Skeletal muscle tissue (tissue), 7 donors: ENCODE data around the genes NEK3, VPS36, HNRNPA1L2 and PRR20A.

DNA sequence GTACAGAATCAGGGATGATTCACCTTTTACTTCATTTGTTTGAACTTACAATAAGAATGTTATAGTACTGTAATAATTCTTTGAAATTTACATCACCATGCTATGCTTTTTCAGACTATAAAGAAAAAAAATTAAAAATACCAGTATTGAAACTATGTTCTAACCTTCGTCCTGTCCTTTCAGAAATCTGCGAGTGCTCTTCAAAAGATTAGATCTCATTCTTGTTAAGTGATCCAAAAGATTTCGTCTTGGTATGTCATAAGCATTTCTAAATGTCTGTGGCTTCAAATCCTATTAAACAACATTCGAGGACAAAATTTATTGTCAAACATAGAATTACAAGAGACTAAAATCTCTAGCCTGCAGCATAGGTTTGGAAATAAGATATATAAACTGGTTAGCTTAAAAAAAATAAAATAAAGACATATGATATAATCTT is 36.4 kb downstream of the SERPINE3 start:
- PRO-cap, 3 experiments: no peak in any of the 3 experiments
- RAMPAGE, long total RNA: no peak
- RRBS, 2 experiments: no CpG with 5 or more reads among the region's 4 CpGs

DNA sequence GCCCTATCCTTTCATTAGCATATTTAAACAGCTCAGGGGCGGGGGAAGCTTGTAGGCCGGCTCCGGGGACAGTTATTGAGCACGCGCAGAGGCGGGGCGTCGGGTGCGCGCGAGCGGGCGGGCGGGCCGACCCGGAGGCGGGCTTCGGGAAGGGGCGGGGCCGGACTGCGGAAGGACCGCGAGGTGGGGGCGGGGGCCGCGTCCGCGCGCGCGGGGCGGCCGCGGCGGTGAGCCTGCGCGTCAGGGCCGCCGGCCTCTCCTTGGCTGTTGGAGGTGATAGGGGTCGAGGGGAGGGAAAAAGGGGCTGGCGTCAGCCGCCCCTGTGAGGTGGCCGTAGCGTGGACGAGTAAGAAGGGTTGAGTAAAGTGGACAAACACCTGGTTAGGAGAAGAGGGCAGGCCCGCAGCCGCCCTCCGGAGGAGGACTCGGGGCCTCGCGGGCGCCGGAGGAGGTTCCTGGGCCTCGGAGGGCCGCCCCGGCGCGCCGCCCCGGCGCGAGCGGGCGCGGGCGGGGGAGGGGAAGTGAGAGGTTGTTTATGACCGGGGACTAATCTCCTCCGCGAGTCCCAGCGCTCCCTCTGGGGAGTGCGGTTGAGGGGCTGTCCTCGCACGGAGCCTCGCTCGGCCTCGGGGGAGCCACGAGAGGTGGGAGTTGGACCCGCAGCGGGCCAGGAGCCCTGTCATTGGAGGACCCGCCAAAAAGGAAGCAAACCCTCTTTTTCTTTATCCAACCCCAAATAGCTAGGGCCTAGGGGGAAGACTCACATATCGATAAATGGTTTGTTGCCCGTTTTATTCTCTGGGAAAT is 513 bp upstream of the INTS6 start:
- PRO-cap, 3 experiments: peak in 3 of 3 experiments; most common plus-strand start position 201 of the sequence (in 2); most common minus-strand start position 437 of the sequence (in 1)
- RAMPAGE, long total RNA: no peak
- RRBS, 2 experiments: 2 to 3% methylated on average over 35 of the region's 82 CpGs

GRCh38 chr13:51589550-51590147 is 5.4 kb downstream of the WDFY2 start:
- PRO-cap, 3 experiments: no peak in any of the 3 experiments
- RAMPAGE, long total RNA: no peak
- RRBS, 2 experiments: no CpG with 5 or more reads among the region's 3 CpGs

GRCh38 chr13:51646001-51646785 is 61.9 kb downstream of the WDFY2 start:
- PRO-cap, 3 experiments: no peak in any of the 3 experiments
- RAMPAGE, long total RNA: no peak
- RRBS, 2 experiments: no CpG with 5 or more reads among the region's 10 CpGs

GRCh38 chr13:51739524-51739956 is 64.4 kb downstream of the DHRS12 start:
- PRO-cap, 3 experiments: no peak in any of the 3 experiments
- RAMPAGE, long total RNA: no peak
- RRBS, 2 experiments: no CpG with 5 or more reads among the region's 5 CpGs

- PRO-cap, 3 experiments: peak in 3 of 3 experiments; most common plus-strand start chr13:52159016 (in 3)
- RAMPAGE, long total RNA: no peak
- RRBS, 2 experiments: no CpG with 5 or more reads among the region's 15 CpGs
These were observed 697 bp downstream of the NEK3 start for GRCh38 chr13:52158688-52159112.

GRCh38 chr13:52159113-52160067 is at the start of gene NEK3:
TSS of gene NEK3 (minus strand) at chr13:52159597.
- PRO-cap, 3 experiments: peak in 3 of 3 experiments; most common plus-strand start chr13:52159406 (in 1); most common minus-strand start chr13:52159561 (in 3)
- RAMPAGE, long total RNA: start-site peak on the minus strand at chr13:52159561-52159595, 12 and 10 reads in 2 replicates
- RRBS, 2 experiments: 1% methylated on average over 17 of the region's 78 CpGs

- PRO-cap, 3 experiments: peak in 3 of 3 experiments; most common plus-strand start chr13:52450135 (in 2); most common minus-strand start chr13:52450630 (in 3)
- RAMPAGE, long total RNA: start-site peak on the minus strand at chr13:52450604-52450637, 575 and 60 reads in 2 replicates
- RRBS, 2 experiments: 2% methylated on average over 34 to 46 of the region's 116 CpGs
These were observed at the start of gene VPS36 for GRCh38 chr13:52449813-52450999. TSS of gene VPS36 (minus strand) at chr13:52450634.

DNA sequence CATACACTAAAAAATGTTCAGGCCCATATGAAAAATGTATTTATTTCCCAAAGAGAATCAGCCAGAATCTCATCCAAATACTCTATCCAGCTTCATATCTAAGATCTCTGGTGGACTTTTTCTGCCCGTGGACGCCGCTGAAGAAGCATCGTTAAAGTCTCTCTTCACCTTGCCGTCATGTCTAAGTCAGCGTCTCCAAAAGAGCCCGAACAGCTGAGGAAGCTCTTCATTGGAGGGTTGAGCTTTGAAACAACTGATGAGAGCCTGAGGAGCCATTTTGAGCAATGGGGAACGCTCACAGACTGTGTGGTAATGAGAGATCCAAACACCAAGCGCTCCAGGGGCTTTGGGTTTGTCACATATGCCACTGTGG is at the start of gene HNRNPA1L2:
Gene HNRNPA1L2, plus strand, starts transcription at position 116 of the 373 bp plus-strand sequence.
- PRO-cap, 3 experiments: peak in 3 of 3 experiments; most common plus-strand start position 118 of the sequence (in 3)
- RAMPAGE, long total RNA: no peak
- RRBS, 2 experiments: no CpG with 5 or more reads among the region's 9 CpGs

DNA sequence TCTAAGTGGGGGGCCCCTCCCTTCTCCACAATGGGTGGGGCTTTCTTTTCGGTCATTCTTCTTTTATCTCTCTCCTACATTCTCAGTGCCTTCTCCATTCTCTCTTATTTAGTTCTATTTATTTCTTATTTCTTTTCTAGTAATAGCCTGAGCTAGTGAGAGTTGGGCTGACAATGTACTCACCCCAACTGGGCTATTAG is 331.4 kb downstream of the OLFM4 start:
- PRO-cap, 3 experiments: no peak in any of the 3 experiments
- RAMPAGE, long total RNA: no peak
- RRBS, 2 experiments: no CpG with 5 or more reads among the region's 1 CpG

GRCh38 chr13:54036827-54037159 is 1008.2 kb downstream of the OLFM4 start:
- PRO-cap, 3 experiments: no peak in any of the 3 experiments
- RAMPAGE, long total RNA: no peak
- RRBS, 2 experiments: no CpG with 5 or more reads among the region's 1 CpG

DNA sequence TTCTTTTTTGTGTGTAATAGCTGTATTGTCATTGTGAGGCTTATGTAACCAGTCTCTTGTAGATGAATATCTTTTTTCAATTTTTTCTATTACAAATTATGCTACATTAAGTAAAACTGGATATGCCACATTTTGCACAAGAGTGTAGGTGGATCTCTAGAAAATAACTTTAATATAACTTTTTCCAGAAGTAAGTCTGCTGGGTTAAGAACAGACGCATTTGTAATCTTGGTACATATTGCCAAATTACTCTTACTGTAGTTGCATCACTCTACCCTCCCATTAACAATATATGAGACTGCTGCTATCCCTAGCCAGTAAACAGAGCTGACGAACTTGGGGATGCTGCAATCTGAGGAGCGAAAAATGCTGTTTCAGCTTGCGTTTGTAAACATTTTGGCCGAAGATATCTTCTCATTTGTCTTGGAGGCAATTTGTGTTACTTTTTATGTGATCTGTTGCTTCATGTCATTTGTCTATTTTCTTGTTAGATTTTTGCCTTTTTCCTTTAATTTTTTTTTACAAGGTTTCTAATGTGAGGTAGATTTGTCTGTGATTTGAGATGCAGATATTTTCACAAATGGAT is 1482.7 kb downstream of the OLFM4 start:
- PRO-cap, 3 experiments: no peak in any of the 3 experiments
- RAMPAGE, long total RNA: no peak
- RRBS, 2 experiments: no CpG with 5 or more reads among the region's 5 CpGs

GRCh38 chr13:55577399-55578484 is 1563.0 kb upstream of the PRR20A start:
- PRO-cap, 3 experiments: no peak in any of the 3 experiments
- RAMPAGE, long total RNA: no peak
- RRBS, 2 experiments: no CpG with 5 or more reads among the region's 5 CpGs

- PRO-cap, 3 experiments: no peak in any of the 3 experiments
- RAMPAGE, long total RNA: no peak
- RRBS, 2 experiments: no CpG with 5 or more reads among the region's 15 CpGs
These were observed 1482.5 kb upstream of the PRR20A start for GRCh38 chr13:55658127-55658634.

DNA sequence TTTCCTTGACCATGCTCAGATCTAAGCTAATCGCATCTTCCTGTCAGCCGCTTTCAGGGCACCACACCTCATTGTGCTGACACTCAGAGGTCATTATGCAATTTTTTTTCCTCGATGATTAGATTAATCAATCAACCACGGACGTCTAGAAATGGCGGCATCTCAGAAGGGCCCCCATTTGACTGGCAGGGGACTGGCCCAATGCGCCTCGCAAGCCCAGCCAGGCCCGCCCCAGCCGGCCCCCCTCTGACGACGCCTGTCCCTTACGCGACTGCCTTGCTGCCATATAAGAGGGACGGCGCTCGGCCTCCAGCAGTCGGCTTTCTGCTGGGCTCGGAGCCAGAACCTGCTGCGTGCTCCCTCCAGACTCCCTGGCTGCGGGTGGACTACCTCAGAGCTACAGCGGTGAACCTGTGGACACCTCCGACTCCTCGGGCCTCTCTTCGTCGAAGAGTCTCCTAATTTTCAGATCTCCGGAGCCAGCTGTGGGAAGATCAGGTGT is at the start of gene PRR20A:
Gene PRR20A, plus strand, starts transcription at position 285 of the 502 bp plus-strand sequence.
- PRO-cap, 3 experiments: no peak in any of the 3 experiments
- RAMPAGE, long total RNA: no peak
- RRBS, 2 experiments: no CpG with 5 or more reads among the region's 27 CpGs

DNA sequence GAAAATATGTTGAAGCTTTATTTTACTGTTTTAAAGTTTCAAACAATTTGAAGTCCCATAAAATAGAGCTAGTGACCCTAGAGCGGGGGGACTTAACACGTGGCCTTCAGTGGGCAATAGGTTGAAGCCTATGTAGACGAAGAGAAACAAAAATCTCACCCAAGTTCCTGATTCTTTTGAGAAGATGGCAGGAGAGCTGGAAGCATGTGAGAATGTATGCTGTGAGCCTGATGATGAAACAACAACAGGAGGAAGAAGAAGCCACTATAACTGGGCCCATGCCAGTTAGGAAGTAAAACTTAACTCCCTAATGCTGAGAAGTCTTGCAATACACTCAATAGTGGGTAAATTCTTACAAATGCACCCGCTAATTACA is 9.0 kb downstream of the PCDH17 start:
- PRO-cap, 3 experiments: no peak in any of the 3 experiments
- RAMPAGE, long total RNA: no peak
- RRBS, 2 experiments: no CpG with 5 or more reads among the region's 4 CpGs

- PRO-cap, 3 experiments: no peak in any of the 3 experiments
- RAMPAGE, long total RNA: no peak
- RRBS, 2 experiments: 96 to 100% methylated on average over 6 of the region's 48 CpGs
These were observed 687.1 kb downstream of the PCDH17 start for GRCh38 chr13:58318558-58319201.

DNA sequence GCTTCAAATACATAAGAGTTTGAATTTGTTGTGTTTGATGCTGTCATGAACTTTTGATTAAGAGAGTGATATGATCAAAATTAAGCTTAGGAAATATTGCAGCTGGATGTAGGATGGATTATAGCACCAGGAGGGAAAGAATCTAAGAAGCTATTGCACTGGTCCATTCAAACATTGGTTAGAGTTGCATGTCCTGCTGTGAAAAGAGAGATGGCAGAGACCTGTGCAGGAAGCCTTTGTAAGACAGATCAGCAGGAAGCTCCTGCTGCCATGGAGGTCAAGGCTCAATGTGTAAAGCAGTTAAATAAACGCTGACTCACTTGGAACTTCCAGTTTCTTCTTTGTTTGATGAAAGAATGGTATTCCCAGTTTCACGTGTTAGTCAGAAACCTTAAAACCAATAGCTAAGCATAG is 175.3 kb downstream of the TDRD3 start:
- PRO-cap, 3 experiments: no peak in any of the 3 experiments
- RAMPAGE, long total RNA: no peak
- RRBS, 2 experiments: no CpG with 5 or more reads among the region's 2 CpGs

GRCh38 chr13:61162512-61163156 is 253.0 kb downstream of the PCDH20 start:
- PRO-cap, 3 experiments: no peak in any of the 3 experiments
- RAMPAGE, long total RNA: no peak
- RRBS, 2 experiments: no CpG with 5 or more reads among the region's 2 CpGs

- PRO-cap, 3 experiments: no peak in any of the 3 experiments
- RAMPAGE, long total RNA: no peak
- RRBS, 2 experiments: 97% methylated on average over 2 of the region's 41 CpGs
These were observed 1316.8 kb upstream of the ENSG00000285566 start for GRCh38 chr13:65149480-65150158.